HTR-8/SVneo (cell line): ENCODE measurements around a stretch of chr15.

DNA sequence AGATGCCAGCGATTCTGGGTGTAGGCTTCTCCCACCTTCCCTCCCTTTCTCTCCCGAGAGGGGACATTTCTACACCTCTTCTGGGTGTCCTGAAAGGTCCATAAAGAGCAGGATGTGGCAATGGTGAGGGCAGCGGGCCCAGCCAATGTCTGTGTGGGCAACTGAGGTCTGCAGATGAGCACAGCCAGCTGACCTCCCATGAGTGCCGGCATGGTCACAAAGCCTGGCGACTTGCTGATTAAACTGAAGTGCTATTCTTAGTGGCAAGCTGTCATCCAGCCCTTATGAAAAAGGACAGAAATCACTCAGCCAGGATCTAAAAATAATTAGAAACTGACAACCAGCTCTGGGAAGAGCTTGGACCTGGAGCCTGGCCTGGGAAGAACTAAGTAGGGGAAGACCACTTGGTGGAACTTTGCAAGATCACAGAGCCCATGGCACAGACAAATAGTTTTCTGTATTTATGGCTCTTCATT, 124.3 kb upstream of the RGMA start:
- RRBS: no CpG with 5 or more reads among the region's 5 CpGs

DNA sequence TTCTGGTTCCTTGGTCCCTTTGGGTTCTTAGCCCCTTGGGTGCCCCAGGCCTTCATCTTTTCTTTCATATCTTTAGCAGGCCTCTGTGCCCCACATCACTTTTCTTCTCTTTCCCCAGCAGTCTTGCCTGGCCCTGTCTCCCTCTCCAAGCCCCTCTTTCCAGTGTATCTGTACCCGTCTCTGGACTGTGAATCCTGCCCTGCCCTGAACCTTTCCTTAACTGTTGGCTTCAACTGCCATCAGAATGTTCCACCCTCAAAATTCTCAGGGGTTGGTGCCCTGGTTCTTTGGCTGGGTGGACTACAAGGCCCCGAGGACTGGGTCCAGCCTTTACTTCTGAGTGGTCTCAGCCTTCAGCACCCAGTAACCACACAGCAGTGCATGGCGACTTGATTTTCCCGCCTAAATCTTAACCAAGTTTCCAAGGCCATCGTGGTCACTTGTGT, 333.4 kb upstream of the RGMA start:
- RRBS: no CpG with 5 or more reads among the region's 5 CpGs

DNA sequence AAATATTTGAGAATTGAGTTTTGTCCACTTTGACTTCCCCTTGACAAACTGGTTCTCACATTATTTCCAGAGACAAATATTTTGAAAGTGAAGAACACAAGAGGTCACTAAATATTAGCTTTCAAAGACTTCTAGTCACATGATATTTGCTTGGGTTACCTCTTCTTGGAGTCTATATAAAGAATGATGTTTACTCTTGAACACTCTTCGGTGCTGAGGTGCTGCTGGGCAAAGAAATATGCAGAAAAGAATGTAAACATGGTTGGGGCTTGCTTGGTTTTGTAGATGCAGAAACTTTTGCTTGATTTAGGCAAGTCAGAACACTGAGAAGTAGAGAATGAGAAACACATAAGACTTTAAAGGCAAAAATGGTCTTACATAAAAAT, 120.6 kb upstream of the MCTP2 start:
- RRBS: no CpG with 5 or more reads among the region's 1 CpG

GRCh38 chr15:94301818-94302397, 70.5 kb downstream of the MCTP2 start:
- RRBS: no CpG with 5 or more reads among the region's 1 CpG

DNA sequence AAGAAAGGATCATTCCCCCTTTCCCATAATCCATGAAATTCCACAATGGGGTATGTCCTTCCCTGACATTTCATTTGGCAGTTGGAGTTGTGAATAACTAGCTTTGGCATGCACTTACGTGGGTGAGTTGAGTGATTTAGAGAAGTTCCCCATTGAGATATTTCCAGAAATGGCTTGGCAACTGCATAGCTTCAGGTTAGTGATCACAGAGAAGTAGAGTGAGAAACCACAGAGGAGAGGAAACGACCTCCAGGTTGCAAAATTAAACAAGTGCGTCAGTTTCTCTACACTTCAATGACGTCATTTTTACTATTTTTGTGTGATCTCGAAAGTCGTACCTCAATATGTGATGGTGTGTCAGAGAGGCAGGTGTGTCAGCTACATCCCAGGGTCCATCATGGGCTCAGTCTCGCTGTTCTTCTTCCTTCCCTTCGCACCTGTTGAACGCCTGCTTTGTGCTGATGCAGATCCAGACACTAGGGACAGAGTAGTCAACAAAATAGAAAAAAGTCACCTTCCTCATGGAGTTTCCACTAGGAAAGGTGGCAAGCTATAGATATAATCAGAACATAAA, 75.4 kb downstream of the MCTP2 start:
- RRBS: no CpG with 5 or more reads among the region's 9 CpGs

DNA sequence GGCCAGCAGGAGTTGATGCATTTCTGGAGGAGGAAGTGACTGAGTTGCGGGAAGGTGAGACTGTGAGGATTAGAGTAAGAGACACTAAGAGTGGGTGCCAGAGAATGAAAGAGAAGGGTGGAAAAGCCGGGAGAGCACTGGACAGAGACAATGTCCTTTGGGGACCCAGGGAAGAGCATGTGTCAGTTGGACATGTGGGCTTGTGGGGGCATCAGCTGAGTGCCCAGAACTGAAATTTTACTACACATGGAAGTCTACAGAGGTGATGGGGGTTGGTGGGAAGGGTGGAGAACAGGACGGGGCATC, 83.4 kb downstream of the MCTP2 start:
- RRBS: no CpG with 5 or more reads among the region's 3 CpGs

GRCh38 chr15:94406427-94407159, 175.2 kb downstream of the MCTP2 start:
- RRBS: no CpG with 5 or more reads among the region's 2 CpGs

DNA sequence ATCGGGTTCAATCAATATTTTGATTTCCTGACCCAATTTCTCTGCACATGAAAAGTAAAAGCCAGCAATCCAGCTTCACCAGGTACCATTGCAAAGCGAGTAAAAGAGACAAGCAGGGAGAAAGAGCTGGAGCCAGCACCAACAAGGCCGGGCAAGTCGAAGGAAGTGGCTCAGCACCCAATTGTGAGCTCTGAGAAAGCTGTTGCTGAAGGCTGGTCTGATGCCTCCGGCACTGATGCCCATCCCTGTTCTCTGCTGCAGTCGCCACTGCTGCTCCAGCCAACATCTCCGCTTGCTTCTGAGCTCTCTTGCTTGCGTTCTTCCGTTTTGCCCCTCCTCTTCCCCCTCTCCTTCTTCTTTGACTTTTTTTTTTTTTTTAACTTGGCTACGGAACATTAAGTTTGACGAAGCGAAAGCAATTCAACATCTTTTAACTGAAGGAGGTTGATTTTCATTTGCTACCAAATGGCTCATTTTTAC, 442.9 kb downstream of the MCTP2 start:
- RRBS: 60% methylated on average over 3 of the region's 12 CpGs

DNA sequence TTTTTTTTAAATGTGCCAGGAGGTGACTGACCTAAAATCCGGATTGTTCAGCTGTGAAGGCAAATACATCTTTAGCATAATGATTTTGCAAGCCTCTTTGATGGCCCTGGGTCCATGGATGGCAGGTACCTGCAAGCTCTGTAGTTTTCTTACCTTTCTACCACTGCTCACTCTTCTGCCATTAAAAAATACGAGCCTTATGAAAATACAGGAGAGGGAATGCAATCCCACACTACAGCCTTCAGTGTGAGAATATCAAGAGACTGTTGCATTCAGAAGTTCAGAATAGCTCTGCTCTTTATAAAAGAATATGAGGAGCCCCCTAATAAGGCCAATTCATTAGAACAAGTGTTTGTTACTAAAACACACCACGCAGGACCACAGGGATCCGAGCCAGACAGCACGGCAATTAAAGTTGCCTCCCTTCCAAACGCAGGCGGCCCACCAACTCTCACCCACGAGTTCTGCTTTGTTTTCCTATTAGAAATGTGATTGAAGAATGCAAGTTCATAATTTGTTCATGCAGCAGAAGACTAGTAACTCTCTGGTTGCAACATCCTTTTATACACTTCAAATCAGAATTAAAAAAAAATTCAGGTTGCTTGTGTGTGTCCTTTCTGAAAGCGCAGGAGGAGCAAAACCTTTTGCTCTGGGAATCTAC, 1044.3 kb upstream of the NR2F2 start:
- RRBS: no CpG with 5 or more reads among the region's 9 CpGs

GRCh38 chr15:95684372-95685431, 645.8 kb upstream of the NR2F2 start:
- RRBS: no CpG with 5 or more reads among the region's 4 CpGs

- RRBS: no CpG with 5 or more reads among the region's 11 CpGs
Measured at GRCh38 chr15:95930717-95931495, 399.6 kb upstream of the NR2F2 start.

DNA sequence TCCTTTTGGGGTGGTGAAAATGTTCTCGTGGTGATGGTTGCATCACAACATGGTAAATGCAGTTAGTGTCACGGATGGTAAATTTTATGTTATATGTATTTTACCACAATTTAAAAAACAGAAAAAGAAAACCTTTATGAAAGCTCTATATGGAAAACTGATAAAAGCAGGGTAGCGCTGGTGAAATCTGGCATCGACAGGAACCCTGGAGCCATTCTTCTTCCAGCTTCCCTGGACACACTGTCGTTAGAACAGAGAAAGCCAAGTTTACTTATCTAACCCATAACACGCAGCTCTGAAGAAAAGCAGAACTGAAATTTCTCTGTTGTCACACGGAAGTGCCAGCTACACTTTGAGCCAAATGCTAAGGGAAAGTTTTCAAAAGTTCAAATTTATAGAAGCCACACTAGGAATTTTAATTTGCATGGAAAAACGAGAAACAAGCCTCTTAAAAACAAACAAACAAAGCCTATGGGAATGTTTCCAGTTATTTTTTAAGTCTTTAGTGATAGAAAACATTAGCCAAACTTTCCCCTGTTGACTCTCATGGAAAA, 287.6 kb upstream of the NR2F2 start:
- RRBS: no CpG with 5 or more reads among the region's 8 CpGs

- RRBS: no CpG with 5 or more reads among the region's 11 CpGs
Measured at GRCh38 chr15:96047380-96047846, 283.1 kb upstream of the NR2F2 start.

- RRBS: no CpG with 5 or more reads among the region's 16 CpGs
Measured at GRCh38 chr15:96273535-96274192, 56.8 kb upstream of the NR2F2 start.

GRCh38 chr15:96347980-96348365, 17.5 kb downstream of the NR2F2 start:
- RRBS: no CpG with 5 or more reads among the region's 7 CpGs

GRCh38 chr15:96359652-96360556, 29.4 kb downstream of the NR2F2 start:
- RRBS: 40% methylated on average over 12 of the region's 54 CpGs

DNA sequence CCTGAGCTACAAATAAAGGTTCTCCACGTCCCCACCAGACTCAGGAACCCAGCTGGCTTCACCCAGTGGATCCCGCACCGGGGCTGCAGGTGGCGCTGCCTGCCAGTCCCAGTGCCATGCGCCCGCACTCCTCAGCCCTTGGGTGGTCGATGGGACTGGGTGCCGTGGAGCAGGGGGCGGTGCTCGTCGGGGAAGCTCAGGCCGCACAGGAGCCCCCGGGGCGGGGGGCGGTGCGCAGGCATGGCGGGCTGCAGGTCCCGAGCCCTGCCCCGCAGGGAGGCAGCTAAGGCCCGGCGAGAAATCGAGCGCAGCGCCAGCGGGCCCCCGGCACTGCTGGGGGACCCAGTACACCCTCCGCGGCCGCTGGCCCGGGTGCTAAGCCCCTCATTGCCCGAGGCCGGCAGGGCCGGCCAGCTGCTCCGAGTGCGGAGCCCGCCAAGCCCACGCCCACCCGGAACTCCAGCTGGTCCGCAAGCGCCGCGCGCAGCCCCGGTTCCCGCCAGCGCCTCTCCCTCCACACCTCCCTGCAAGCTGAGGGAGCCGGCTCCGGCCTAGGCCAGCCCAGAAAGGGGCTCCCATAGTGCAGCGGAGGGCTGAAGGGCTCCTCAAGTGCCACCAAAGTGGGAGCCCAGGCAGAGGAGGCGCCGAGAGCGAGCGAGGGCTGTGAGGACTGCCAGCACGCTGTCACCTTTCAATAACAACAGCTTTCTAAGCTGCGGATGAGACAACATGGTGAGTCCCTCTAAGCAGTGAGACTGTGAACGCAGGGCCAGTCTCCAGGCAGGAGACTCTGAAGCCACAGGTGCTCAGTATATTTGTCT, 161.4 kb downstream of the NR2F2 start:
- RRBS: no CpG with 5 or more reads among the region's 56 CpGs

DNA sequence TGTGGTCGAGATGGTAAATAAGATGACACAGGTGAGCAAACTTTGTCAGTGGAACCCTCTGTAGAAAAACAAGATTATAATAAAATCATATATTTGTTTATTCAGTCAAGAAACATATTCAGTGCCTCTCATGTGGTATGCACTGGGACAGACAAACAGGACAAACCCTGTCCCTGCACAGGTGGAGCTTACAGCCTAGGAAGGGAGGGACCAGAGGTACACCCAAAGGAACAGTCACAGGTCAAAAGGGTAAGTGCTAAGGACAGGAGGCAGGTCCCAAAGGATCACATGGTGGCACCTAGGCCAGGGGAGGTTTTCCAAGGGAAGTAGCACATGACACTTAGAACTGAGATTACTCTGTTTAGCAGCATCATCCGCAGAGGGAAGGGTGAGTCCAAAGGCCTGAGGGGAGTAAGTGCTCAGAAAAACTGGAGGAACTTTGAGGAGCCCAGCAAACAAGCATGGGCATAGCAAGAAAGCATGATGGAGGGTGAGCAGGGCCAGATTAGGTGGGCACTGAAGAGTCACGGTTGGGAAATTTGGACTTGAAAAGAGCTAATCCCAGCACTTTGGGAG, 254.4 kb upstream of the ARRDC4 start:
- RRBS: no CpG with 5 or more reads among the region's 3 CpGs

- RRBS: 92% methylated on average over 12 of the region's 56 CpGs
Measured at GRCh38 chr15:97875332-97876406, 84.8 kb upstream of the ARRDC4 start.

- RRBS: no CpG with 5 or more reads among the region's 4 CpGs
Measured at GRCh38 chr15:97962118-97962721, 1.7 kb downstream of the ARRDC4 start.